ENCODE measurements around a stretch of chr12.

- PRO-cap, result no peak
These were observed 54.9 kb upstream of the TBX3 start for GRCh38 chr12:114738826-114739336.

- PRO-cap, result no peak
These were observed 90.0 kb upstream of the TBX3 start for GRCh38 chr12:114773901-114774391.

DNA sequence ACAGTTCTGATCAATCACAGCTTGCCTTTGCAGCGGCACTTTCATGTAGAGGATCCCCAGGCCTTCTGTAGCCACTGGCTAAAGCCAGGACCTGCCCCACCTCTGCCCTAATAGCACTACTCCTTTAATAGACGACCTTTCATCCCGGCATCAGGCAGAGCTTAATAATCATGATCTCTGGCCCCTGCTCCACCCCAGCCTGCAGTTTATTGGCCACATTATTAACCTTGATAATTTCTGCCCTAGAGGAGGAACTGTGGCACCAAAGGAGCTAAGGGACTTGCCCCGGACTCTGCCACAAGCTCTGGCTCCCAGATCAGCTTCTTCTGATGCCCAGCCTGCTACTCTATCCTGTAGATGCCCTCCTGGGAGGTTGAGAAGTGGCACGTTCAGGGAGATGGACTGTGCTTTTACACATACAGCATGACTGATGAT is 142.3 kb upstream of the TBX3 start:
- PRO-cap, result no peak

DNA sequence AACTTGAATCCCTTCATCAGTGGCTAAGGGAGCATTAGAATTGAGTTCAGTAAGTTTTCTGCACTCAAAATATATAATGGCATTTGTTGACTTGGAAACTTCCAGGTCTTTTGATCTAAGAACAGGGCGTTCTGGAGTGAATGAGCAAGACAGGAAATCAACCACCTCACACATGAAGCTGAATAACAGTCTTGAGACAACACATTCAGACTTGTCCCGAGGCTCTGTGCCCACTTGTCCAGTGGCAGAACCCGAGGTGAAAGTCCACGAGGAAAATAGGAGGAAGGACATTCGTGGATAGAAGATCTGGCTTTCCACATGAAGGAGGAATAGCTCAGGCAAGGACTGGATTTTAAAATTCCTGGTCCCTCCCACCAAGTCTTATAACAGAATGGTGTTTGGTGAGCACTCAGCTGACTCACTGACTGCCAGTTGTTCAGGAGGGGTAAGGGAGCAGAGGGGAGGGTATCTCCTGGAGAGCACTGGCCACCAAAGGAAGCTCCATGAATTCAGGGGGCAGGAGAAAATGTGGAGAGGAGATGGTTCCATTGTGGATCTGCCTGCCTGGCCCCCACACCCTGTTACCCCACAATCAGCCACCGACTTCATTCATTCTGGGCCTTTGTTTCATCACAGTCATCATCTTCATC is 620.3 kb downstream of the MED13L start:
- PRO-cap, result unidirectional peak, plus-strand start at position 204 of the sequence; unidirectional peak, plus-strand start at position 269 of the sequence; unidirectional peak, plus-strand start at position 431 of the sequence

DNA sequence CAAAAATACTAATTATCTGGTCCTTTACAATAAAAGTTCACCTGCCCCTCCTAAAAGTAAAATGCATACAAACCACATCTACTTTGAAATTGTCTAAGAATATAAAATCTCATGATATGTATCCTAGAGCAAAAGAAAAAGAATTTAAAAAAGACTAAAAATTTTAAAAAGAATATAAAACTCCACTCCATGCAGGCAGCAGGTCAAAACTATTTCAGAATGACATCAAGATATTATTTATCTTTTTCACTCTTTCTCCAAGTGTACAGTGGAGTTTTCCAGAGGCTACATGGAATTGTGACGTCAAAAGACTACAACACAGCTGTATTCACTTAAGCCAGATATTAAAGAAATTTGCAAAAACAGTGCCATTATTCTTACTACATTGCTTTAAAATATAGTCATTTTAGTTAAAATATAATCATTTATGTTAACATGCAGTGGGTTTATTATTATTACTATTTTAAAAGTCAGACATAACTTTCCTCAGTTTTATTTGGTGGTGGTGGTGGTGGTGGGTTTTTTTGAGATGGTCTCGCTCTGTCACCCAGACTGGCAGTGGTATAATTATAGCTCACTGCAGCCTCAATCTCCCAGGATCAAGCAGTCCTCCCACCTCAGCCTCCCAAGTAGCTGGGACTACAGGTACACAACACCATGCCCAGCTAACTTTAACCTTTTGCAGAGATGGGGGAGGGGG is 198.6 kb downstream of the MED13L start:
- PRO-cap, result no peak

- PRO-cap, result no peak
These were observed 166.1 kb downstream of the MED13L start for GRCh38 chr12:116111312-116111867.

- PRO-cap, result no peak
These were observed 132.5 kb downstream of the MED13L start for GRCh38 chr12:116144629-116145768.

DNA sequence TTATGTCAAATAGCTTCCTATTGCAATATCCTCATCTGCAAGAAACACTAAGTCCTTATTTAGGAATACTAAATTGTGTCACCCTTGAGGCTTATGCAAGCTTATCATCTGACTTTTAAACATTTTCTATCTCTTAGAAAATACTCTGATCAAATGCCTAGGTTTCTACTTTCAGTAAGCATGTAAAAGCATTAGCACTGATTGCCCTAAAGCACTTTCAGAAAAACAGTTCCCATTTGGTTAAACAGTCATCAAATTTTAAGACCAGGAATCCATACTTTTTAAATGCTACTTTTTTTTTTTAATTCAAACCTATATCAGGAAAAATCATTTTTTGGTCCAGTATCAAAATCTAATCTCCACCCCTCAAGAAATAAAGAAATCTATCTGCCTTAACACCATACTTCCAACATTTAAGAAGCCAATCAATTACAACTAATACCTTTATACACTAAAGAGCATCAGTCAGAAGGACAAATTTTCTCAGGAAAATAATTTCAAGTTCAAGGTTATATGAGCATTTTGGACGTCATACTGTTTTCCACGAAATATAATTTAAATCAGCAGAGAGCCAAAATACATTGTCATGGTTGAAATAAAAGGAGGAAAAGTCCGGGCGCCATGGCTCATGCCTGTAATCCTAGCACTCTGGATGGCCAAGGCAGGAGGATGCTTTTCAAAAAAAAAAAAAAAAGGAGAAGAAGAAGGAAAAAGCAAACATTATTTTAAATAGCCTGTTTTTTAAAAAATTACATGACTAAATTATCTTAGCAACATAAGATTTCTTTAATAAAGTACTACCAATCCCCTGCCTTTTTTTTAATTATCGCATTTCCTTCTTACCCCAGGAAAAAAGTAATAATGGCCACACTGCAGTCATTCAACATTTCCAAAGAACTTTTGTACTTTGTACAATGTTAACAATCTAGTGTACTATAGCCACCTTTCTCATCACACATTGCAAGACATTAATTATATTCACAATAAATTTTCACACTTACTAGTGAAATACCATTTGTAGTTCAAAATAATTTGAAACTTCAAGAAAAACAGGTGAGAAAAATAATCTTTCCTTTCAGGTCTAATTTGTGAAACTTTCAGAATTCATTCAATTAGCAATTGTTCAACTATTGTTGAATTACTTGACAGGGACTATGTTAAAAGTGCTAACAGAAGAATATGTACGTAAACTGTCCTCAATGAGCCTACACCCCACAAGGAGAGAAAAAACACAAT is 77.7 kb downstream of the MED13L start:
- PRO-cap, result no peak

DNA sequence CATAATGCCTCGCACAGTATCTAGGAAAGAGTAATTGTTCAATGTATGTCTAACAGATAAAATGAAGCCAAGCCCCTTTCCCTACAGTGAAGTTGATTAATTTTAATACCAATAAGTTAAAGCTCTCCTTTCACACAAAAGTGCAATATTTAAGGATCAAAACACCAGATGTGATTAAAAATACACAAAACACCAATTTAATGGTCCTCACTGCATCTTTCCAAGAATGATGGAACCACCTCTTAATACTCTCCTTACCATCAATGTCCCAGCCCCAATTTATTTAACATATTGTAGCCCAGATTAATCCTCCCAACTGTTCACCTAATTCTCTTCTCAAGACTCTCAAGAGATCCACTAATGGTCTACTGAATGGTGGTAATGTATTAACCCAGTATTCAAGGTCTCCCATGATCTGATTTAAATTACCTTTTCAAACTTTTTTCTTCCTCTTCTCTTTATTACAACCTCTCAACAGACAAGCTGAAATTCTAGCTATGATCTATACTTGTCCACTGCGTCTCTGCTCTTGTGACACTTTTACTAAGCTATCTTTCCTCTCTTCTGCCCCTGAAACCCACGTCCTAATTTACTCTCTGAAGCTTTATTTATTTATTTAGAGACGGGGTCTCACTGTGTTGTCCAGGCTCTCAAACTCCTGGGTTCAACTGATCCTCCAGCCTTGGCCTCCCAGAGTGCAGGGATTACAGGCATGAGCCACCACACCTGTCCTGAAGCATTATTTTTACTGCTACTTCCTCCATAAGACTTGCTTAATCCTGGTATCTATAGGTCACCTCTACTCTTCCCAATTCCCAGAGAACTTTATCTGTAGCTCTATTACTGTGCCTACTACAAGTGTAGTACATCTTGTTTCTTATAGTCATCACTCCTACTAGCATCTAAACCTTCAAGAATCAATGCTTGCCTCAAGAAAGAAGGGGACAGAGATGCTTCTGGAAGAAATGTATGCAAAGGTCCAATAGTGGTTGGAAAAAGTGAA is 61.6 kb downstream of the MED13L start:
- PRO-cap, result no peak

GRCh38 chr12:116276326-116276531 is 1.3 kb downstream of the MED13L start:
- PRO-cap, result unidirectional peak, minus-strand start at chr12:116276447

GRCh38 chr12:116434143-116434627 is 125.0 kb upstream of the MAP1LC3B2 start:
- PRO-cap, result unidirectional peak, minus-strand start at chr12:116434284

- PRO-cap, result no peak
These were observed 20.0 kb upstream of the MAP1LC3B2 start for GRCh38 chr12:116539139-116539658.

- PRO-cap, result no peak
These were observed 34.9 kb downstream of the MAP1LC3B2 start for GRCh38 chr12:116594076-116594508.

DNA sequence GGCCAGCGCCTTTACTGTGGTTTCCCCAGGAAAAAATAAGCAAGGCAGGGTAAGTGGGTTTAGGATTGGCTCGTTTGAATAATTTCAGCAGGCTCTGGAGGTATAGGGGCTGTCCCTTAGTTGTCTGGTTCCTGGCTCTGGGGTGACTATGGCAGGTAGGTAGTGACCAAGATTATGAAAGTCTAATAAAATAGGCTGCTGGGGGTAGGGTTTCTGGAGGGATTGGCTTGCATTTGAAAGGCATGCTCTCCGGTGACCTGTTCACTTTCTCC is 35.3 kb downstream of the MAP1LC3B2 start:
- PRO-cap, result no peak

DNA sequence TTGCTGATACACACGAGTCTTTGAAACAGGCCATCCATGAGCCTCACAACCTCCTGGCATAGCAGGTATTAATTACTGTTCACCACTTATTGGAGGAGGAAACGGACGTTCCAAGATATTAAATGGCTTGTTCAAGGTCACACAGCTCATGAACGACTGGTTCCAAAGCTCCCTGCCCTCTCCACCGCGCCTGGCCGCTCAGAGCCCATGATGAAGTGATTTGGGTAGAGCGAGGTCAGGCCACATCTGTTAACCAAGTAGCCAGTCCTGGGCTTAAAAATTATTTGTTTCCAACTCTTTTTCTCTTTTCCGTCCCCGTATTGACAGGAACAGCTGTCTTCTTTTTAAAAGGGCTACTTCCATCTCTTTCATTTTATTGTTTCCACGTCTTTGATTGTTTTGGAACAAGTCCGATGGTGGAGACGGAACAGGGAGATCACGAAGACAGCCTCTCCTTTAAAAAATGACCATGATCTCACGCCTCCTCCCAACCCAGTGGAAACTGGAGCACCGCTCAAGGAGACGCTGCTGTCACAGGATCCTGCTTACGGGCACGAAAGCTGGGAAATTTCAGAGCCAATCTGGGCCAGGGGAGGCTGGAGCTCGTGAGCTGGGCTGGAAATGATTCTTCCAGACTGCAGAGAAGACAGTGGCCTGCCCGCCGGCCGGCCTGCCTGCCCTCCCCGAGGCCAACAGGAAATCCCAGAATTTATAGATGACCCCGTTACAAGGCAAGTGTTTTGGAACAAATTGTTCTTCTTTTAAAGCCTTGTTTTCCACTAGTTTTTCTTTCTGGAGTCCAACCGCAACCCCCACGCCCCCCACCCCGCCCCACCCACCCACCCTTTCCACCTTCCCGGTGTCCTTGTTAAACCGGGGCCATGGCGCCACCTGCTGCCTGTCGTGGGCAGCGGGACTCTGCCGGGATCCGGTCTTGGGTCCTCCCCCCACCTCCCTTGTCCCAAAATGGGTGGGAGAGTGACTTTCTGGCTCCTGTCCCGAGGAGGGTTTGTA is 40.1 kb downstream of the MAP1LC3B2 start:
- PRO-cap, result bidirectional peak, plus-strand start at position 573 of the sequence, minus-strand start at position 465 of the sequence

DNA sequence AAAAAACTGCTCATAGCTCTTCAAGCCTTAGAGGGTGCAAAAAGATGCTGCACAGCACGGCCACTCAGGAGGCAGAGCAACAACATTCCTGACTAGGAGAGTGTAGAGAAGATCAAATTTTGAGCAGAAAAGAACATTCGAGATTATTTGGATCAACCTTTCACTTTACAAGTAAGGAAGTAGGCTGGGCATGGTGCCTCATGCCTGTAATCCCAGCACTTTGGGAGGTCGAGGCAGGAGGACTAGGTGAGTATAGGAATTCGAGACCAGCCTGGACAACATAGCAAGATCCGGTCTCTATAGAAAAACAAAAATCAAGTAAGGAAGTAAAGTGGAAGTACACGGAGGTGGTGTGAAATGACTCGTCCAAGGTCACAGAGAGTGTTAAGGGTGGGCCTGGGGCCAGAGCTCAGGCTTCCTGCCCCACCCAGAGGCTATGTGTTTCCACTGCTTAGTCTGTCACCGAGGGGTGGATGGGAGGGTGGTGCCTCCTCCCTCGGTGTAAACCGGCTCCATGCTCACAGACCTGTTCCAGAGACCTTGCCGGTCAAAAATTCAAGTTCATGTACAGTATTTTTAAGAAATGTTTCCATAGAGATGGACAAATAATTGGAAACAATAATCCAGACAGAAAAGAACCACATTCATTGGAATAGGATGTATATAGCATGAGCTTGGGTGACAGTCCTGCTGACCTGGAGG is 51.9 kb downstream of the MAP1LC3B2 start:
- PRO-cap, result no peak

- PRO-cap, result no peak
These were observed 79.4 kb downstream of the SPRING1 start for GRCh38 chr12:116658224-116659122.

- PRO-cap, result no peak
These were observed 75.1 kb downstream of the SPRING1 start for GRCh38 chr12:116662463-116663404.

- PRO-cap, result no peak
These were observed 43.9 kb downstream of the SPRING1 start for GRCh38 chr12:116693817-116694540.

GRCh38 chr12:116818835-116819830 is 62.1 kb downstream of the HRK start:
- PRO-cap, result bidirectional peak, plus-strand start at chr12:116819487, minus-strand start at chr12:116819393; bidirectional peak, plus-strand start at chr12:116819535, minus-strand start at chr12:116819528

Measured in ascending aorta (tissue), 1 donor.